ENCODE measurements around the genes POFUT2 and SLC19A1.

DNA sequence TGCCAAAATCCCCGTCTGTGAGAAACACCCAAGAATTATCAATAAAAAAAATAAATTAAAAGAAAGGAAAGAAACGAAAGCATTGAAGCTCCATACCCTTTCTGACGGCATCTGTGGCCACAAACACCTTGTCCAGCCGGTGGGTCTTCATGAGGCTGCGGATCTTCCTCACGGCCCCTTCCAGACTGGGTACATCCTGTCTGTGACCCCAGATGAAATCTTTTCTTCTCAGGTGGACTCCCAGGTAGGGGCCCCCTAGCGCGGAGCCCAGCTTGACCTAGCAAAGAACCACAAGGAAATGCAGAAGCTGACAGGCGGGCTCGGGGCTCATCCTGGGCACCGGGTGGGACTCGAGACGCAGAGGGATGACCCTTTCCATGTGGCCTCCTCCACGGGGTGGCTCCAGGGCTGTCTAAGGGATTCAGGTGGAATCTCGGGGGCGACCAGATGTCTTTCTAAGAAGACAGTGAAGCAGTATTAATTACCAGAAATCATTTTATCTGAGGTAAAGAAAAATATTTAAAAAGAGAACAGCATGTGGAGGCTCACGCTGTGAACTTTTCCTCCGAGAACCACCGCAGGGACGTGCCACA lies 17.9 kb downstream of the POFUT2 start:
- RRBS = no CpG with 5 or more reads among the region's 20 CpGs

DNA sequence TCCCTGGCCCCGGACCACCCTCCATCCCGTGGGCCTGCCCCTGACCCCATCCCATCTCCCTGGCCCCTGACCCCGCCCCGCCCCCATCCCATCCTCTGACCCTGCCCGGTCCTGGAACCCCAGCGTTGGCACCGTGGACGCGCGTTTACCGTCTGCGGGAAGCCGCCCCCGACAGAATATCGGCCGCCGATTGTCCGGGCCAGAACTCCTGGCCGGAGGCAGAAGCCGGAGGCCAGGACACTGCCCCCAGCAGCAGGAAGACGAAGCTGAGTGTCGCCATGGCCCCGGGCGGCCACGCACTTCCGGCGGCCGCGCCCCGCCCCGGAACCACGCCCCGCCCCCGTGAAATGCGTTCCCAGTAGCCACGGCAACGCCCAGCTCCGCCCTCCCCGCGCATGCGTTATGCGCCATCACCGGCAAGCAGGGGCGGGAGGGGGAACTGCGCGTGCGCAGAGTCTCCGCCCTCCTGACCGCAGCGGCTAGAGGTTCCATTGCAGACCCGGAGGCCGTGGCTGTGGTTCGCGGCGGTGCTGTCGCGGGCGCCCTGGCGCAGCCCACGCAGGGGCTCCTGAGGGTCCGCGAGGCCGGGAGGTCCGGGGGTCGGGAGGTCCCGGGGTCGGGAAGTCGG lies at the start of gene POFUT2:
POFUT2 (minus strand) TSS at position 304 of the 628 bp plus-strand sequence.
- RRBS = 1% methylated on average over 49 of the region's 68 CpGs

DNA sequence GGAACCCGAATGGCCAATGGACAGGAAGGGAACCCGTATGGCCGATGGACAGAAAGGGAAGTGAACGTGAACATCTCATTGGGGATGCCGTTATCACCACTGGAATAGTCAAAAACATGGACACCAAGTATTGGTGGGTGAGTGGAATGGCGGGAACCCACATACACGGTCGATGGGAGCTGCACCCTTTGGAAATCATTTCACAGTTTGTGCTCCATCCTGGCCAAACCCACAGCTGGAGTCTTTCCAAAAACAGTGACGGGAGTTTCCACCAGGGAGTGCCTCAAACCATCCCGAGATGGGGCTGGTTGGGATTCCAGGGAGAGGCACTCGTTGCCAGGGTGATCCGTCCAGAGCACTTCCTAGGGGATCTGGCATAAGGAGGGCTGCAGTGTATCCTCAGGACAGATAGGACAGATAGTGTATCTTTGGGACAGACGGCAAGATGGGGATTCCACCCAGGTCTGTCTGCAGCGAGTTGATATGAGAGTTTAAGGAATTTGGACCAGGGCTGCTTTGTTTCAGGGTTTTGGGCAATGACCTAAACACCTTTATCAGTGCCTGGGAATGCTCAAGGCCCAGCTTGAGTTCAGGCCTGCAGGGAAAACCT lies 3.2 kb upstream of the POFUT2 start:
- RRBS = no CpG with 5 or more reads among the region's 14 CpGs

- RRBS = no CpG with 5 or more reads among the region's 21 CpGs
Measured at GRCh38 chr21:45295706-45296401, 8.2 kb upstream of the POFUT2 start.

GRCh38 chr21:45306573-45307705 lies 19.2 kb upstream of the POFUT2 start:
- RRBS = 85% methylated on average over 12 of the region's 47 CpGs

DNA sequence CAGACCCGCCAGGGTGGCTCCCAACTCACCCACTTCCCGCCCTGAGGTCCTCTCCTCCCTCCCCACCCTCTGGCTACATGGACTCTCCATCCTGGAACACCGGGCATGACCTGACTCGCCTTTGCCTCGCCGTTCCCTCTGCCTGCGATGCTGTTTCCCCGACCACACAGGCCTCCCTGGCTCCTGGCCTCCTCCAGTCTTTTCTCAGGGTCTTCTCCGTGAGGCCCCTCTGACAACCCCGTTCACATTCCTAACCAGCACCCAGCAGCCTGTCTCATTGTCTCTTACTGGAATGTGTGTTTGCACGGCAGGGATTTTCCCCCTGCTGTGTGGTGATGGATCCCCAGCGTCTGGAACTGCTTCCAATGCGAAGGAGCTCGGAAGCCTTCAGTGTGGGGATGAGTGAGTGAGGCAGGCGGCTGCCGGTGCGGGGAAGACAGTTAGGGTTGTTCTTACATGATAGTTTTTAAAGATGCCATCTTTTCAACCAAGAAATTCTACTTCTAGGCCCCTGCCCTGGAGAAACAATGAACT lies 46.0 kb upstream of the POFUT2 start:
- RRBS = no CpG with 5 or more reads among the region's 17 CpGs

DNA sequence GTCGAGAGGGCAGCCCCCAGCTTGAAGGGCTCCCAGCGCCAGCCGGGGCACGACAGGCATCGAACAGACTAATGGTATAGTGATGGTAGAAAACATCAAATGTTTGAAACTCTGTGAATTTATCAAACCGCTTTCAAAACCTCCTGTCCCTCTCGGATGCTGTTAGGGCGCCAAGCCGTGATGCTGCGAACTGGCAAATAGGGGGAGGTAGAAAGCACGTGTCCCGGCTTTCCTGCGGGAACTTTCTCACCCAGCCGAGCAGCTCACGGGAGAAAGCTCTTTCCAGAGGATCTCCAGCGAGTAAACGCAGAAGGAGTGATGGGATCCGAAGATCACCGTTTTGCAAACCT lies 57.7 kb upstream of the COL18A1 start:
- RRBS = 83% methylated on average over 3 of the region's 19 CpGs

GRCh38 chr21:45356638-45357169 lies 48.3 kb upstream of the COL18A1 start:
- RRBS = no CpG with 5 or more reads among the region's 15 CpGs

DNA sequence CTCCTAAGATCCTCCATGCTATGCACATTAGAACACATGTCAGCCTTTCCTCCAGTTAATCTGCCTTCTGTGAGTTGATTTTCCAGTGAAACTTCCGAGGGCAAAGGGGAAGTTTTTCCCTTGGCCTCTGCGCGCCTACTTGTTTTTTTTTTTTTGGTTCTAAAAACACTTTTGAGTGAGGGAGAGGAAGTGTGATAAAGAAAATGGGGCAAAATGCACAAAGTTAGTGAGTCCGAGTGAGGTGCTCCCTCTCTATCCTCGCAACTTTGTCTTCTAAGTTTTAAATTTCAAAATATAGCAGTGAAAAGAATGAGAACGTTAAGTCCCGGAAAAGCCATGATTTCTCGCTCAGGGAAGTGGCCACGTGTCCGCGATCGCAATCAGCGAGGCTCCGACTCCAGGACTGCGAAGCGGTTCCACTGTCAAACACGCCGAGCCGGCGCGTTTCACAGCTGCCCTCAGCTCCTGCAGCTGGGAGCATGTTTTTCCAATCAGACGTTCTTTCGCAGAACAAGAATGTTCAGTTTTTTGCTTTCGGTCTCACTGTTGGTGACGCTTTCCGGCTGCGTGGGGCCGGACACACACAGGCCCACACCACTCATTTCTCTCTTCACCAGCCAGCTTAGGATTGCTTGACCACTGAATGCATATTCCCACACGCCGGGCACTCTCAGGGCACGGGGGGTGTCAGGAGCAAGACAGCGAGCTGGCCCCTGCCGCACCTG lies 47.6 kb upstream of the COL18A1 start:
- RRBS = 83% methylated on average over 12 of the region's 33 CpGs

DNA sequence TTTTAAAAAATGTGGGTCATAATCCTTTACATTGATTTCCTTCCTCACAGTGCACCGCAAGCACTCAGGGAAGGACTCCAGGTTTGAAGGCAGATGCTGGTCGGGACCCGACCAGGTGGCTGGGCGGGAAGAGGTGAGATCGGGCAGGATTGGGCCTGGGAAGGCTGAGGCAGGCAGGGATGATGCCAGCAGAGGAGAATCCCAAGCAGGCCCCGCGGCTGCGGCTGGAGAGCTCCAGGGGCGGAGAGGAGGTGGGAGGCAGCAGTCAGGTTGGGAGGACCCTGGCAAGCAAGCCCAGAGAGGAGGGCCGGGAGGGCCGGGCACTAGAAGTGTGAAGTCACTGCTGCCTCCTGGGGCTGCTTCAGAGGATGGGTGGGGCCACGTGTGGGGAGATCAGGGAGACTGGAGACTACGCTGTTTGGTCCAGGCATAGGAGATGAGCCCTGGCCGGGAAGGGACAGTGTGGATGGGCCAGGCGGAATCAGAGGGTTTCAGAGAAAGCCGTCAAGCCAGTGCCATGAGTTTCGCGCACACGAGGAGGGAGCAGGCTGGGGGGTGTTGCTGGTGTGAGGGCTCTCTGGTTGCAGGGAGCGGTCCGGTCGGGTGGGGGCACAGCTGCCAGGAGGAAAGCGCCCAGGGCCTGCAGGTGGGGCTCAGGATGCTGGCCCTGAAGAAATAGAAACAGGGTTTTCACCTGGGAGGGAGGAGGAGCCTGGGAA lies 976 bp upstream of the COL18A1 start:
- RRBS = no CpG with 5 or more reads among the region's 23 CpGs

GRCh38 chr21:45420095-45421418 lies 15.6 kb downstream of the COL18A1 start:
- RRBS = 90% methylated on average over 4 of the region's 46 CpGs

DNA sequence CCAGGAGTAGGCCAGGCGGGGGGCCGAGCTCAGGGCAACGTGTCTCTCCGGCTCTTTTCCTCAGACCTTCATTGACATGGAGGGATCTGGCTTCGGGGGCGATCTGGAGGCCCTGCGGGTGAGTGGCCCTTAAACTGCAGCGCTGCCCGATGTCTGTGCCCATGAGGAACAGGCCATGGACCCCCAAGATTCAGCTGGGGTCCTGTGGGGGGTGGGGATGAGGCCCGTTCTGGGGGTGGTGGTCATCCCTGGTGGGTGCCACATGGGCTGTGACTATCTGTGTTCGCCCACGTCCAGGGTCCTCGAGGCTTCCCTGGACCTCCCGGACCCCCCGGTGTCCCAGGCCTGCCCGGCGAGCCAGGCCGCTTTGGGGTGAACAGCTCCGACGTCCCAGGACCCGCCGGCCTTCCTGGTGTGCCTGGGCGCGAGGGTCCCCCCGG lies 61.8 kb downstream of the SLC19A1 start:
- RRBS = 92% methylated on average over 8 of the region's 25 CpGs

- RRBS = no CpG with 5 or more reads among the region's 19 CpGs
Measured at GRCh38 chr21:45498404-45498761, 43.9 kb downstream of the SLC19A1 start.

- RRBS = 21% methylated on average over 65 of the region's 113 CpGs
Measured at GRCh38 chr21:45542248-45543302, at the start of gene SLC19A1. SLC19A1 (minus strand) TSS chr21:45542440.

DNA sequence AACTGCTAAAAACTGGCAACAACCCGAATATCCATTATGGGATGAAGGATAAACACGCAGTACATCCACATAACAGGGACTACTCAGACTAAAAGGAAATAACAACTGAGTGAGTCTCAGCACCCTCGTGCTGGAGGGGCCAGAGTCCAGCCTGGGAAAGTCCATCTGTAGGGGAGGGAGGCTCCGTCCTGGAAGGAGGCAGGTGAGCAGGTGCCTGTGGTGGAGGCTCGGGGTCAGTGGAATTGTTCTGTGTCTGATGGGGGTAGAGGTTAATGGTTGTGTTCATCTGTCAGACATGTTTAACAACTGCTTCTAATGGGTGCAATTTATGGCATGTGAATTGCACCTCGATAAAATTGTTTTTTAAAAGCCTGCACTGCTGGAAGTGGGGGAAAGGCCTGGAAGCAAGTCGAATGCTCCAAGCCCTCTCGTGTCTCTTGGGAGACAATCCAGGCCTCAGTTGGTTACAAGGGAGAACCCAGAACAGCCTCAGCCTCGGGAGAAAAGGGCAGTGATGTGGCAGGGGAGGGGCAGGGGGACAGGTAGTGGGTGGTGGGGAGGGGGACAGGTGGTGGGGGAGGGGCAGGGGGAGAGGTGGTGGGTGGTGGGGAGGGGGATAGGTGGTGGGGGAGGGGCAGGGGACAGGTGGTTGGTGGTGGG lies 7.0 kb upstream of the SLC19A1 start:
- RRBS = no CpG with 5 or more reads among the region's 9 CpGs

DNA sequence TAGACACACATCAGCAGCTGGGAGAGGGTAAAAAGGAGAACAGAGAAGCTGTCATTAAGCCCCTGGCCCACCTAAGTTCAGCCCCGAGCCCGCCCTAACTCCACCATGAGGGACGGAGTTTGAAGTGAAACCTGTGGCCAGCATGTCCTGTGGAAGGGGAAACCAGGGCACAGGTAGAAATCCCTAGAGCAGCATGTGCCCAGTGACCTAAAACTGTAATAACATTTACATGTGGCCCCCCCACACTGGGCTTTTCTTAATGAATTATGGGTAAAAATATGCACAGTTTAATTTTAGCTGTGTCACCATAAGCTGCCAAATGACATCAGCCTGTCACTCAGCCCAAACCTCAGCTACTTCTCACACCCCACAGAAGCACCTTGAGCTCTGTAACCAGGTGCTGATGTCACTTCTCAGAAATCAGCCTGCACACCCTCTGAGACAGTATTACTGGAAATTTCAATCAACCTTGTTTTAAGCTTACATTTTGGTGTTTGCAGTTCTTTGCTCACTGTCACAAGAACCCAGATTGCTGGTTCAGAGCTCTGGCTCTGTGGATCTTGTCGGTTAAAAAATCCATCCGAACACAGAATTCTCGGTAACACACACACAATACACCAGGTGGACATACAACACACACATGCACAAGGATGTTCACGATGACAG lies 50.0 kb upstream of the SLC19A1 start:
- RRBS = no CpG with 5 or more reads among the region's 7 CpGs

DNA sequence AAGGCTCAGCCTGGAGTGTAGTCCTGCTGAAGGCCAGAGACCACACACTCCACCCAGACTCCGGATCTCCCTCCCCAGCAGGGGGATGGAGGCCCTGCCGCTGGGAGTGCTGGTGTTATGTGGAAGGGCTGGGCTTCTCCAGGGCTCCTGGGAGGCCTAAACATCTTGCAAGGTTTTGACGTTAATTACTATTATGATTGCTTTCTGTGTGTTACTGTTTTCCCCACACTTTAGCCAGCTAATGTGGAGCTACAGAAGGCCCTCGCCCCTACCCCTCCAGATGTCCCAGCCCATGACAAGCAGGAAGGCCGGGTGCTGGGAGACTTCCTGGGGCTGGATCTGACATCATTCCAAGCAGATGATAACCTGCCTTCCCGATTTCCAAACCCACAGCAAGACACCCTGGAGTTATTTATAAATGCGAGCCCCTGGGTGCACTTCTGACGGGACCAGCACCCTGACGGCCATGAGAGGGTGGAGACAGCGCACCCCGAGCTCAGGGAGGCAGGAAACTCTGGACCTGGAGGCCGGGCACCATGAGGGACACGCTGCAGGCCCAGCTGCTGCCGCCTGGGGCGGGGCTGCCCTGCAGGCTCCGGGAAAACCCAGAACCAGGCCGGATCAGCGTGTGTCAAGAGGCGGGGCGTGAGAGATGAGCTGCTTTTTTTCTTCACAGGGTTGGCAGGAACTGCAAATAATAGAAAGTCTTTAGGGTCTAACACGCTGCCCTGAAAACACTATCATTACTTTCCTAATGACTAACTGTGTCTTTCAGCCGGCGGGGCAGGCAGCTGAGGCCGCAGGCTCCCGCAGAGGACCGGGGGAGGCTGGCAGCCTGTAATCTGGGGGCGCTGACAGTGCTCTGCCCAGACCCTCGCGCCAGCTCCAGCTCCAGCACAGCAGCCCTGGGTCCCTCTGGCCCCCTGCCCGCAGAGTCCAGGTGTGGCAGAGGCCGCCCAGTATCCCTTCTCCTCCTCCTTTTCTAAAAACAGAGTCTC lies 2.6 kb upstream of the PCBP3 start:
- RRBS = 71% methylated on average over 10 of the region's 31 CpGs

GRCh38 chr21:45747737-45748140 lies 104.2 kb downstream of the PCBP3 start:
- RRBS = no CpG with 5 or more reads among the region's 13 CpGs

GRCh38 chr21:45986348-45986825 lies 4.8 kb downstream of the COL6A1 start:
- RRBS = 88% methylated on average over 6 of the region's 20 CpGs

DNA sequence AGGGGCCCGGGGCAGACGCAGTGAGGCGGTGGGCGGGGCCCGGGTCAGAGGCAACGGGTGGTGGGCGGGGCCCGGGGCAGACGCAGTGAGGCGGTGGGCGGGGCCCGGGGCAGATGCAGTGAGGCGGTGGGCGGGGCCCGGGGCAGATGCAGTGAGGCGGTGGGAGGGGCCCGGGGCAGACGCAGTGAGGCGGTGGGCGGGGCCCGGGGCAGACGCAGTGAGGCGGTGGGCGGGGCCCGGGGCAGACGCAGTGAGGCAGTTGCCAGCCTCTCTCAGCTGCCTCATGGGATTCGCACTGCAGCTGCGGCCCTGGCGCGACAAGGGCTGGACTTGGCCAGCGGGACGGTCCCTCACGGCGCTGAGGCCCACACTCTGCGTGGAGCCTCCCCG lies 24.6 kb downstream of the COL6A1 start:
- RRBS = no CpG with 5 or more reads among the region's 36 CpGs